Keratinocyte (primary cell): ENCODE measurements around the gene TFDP2.

GRCh38 chr3:141797085-141798031 is 34.1 kb downstream of the GRK7 start:
CAGE:
- cytosol, long polyA minus RNA = no peak
- cytosol, long polyA plus RNA = no peak
- long polyA plus RNA = no peak
- nucleus, long polyA minus RNA = no peak
- nucleus, long polyA plus RNA = no peak

DNA sequence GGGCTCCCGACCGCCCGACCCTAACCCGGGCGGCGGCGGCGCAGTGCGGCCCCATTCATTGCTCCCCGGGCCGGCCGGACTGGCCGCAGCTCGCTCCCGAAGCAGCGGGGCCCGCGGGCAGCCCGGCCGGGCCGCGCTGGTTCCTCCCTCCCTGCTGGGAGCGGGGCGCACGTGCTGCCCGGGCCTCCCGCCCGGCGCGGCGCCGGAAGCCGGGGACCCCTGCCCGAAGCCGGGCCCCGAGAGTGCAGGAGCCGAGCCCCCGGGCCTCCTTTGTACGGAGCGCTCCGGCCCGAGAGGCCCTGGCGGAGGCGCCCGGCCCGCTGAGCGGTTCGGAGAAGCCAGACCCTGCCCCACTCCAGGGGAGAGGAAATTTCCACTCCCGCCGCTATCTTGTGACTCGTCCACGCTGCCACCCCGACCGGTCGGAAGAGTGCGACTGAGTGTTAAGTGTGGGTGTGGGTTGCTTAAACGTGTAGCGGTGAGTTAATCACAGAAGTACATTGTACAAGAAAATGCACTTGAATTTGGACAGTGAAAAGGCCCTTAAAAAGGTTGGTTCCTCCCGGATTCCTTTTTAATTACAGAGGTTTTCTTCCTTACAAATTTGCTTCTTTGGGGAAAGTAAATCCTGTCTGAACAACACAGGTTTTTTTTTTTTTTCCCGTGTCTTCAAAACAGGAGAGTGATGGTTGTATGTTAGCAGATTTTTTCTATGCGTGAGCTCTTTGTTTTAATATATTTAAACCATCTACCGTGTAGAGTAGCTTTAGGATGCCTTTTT is 759 bp downstream of the ATP1B3 start:
CAGE:
- cytosol, long polyA minus RNA = no peak
- cytosol, long polyA plus RNA = no peak
- long polyA plus RNA = no peak
- nucleus, long polyA minus RNA = no peak
- nucleus, long polyA plus RNA = no peak

DNA sequence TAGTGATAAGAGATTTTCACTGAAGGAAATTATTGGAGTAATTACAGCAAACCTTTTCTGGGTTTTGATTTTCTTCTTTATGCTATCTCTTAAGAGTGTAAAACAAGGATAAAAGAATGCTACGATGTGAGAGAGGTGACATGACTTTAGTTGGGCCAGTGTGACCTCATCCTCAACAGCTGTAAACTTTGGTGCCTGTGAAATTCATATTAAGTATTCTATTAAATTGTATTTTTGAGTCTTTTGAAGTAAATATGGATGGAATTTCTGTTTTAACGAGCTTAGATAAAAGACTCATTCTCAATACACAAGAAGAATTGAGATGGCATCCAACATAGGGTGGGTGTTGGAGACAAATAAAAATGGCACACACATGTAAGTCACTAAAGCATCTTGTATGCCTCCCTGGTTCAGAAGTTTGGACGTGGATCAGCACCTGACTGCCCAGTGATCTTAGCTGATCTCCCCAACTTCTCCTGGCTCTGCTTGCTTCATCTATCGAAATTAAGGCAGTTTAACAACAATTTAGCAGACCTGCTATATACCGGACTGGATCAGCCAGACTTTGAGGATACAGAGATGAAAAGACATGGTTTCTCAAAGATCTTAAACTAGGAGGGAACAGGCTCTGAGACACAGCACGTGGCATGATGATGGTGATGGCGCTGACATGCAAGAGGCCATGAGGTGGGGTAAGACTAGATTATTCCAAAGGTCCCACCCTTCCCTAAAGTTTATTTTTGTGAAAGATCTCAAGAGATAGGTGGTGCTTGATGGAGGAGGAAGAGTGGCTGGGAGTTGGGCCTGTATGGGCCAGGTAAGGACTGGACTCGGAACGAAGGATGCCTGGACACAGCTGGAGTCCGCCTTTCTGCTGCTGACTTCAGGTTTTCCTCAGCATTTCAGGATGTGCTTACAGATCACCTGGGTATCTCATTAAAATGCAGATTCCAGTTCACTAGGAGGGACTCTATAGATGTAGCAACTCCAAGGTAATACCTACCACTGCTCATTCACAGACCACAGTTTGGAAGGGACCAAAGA is 51.1 kb downstream of the ATP1B3 start:
CAGE:
- cytosol, long polyA minus RNA = no peak
- cytosol, long polyA plus RNA = no peak
- long polyA plus RNA = no peak
- nucleus, long polyA minus RNA = no peak
- nucleus, long polyA plus RNA = no peak

DNA sequence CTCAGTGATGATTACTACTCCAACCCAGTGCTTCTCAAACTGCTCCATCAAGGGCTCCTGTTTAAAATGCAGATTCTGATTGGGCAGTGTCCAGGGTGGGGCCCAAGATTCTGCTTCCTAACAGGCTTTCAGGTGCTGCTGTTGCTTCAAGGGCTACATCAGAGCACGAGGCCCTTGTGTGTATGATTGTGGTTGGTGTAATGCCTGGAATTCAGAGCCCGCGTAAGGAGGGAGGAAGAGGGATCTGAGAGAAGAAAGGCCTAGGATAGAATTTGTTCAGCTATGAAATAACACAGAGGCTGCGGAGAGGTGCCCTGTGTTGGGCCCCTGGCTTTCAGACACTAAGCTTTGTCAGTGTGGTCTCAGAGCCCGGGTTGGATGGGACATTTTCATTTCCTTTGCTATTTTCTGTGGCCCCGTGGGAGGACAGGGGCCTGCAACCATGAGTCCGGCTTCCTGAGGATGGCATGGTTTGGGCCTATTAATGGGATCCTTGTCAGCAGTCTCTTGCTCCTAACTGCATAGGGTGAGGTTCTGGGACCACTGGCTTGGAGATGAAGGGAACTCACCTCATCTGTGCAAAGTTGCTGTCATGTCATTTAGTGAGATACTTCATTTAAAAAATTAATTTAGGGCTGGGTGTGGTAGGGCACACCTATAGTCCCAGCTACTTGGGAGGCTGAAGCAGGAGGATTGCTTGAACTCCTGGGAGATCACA is 53.1 kb downstream of the ATP1B3 start:
CAGE:
- cytosol, long polyA minus RNA = no peak
- cytosol, long polyA plus RNA = no peak
- long polyA plus RNA = no peak
- nucleus, long polyA minus RNA = no peak
- nucleus, long polyA plus RNA = no peak

DNA sequence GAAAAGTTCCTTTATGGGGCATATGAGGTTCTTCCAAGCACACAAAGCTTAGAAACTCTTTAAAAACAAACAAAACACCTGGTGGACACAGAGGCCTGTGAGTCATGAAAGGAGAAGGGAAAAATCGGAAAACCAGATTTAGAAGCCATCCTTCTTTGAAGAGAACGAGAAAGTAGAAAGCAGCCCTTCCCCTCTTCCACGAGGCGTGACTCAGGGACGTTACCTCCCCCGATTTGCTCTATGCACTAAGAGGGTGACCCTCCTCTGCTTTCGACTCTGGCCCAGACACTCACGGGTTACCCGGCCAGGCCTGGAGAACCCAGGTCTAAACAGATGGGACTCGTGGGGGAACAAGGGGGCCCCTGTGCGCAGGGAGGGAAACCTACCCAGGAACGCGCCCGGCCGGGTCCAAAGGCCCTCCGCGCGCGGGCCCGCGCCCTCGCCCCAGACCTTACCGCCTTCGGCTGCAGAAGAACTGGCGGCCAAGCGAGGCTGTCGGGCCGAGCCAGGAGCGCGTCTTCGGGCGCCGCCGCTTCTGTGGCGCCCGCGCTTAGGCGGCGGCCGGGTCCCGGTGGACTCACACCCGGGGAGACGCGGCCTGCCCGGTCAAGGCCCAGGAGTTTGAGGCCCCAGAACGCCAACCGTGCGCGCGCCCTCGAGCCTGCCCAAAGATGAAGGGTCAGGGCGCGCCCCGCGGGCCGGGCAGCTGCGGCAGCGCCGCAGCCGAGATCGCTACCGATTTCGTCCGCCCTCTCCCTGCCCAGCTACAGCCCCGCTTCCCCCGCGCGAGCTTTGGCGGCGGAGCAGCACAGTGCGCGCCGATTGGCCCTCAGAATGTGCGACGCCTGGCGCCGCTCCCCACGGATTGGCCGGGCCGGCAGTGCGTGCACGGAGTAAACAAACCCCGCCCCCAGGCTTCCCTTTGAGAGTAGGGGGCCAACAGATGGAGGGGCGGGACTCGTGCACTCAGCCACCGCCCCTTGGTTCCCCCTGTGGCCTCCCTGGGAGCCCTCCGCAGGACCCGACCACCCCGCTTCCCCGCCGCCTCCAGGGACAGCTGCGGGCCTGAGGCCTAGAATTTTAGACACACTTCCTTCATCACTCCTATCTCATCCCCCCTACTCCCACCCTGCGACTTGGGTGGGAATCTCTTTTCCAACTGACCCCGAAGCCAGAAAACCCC is at the start of gene TFDP2:
TSS of gene TFDP2 (minus strand) at position 817 of the 1,183 bp plus-strand sequence.
CAGE:
- cytosol, long polyA minus RNA = start-site peak on the minus strand centred at position 782 of the sequence, 32 bp wide, 17 reads
- cytosol, long polyA plus RNA = start-site peak on the minus strand centred at position 638 of the sequence, 358 bp wide, 84 and 34 reads in 2 replicates
- long polyA plus RNA = start-site peak on the minus strand centred at position 771 of the sequence, 36 bp wide, 181 and 118 reads in 2 replicates
- nucleus, long polyA minus RNA = start-site peak on the minus strand centred at position 768 of the sequence, 53 bp wide, 20 reads
- nucleus, long polyA plus RNA = start-site peak on the minus strand centred at position 770 of the sequence, 124 bp wide, 34 and 51 reads in 2 replicates

DNA sequence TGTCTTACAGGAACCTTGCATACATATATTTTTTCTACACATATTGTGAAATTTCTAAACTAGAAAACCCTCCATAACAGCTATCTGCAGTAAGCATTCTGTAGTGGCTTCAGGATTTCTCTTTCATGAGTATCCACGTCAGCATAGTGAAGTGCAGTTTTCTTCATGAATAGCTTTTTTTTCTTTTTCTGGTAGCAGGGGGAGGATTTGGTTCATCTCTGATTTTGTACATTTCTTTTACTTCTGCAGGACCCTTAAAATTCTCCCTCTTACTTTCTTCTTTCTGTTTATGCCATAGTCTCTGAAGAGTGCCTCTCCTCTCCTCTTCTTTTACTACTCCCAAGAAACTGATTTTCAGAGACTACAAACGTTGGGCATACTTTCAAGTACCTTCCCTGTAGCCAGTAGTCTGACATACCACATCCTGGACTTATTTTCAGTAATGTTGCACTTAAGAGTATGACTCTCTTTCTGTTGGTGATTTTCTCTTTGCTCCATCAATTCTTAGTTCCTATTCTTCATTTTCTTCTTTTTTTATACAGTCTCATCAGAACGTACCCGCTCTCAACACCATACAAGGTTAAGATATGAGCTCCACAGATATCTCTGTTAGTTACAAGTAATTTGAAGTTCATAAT is 48.0 kb downstream of the ATR start:
CAGE:
- cytosol, long polyA minus RNA = no peak
- cytosol, long polyA plus RNA = no peak
- long polyA plus RNA = no peak
- nucleus, long polyA minus RNA = start-site peak on the minus strand centred at position 245 of the sequence, 894 bp wide, 35 reads
- nucleus, long polyA plus RNA = no peak

GRCh38 chr3:142619029-142619450 is 22.8 kb downstream of the PLS1 start:
CAGE:
- cytosol, long polyA minus RNA = no peak
- cytosol, long polyA plus RNA = no peak
- long polyA plus RNA = no peak
- nucleus, long polyA minus RNA = no peak
- nucleus, long polyA plus RNA = no peak

DNA sequence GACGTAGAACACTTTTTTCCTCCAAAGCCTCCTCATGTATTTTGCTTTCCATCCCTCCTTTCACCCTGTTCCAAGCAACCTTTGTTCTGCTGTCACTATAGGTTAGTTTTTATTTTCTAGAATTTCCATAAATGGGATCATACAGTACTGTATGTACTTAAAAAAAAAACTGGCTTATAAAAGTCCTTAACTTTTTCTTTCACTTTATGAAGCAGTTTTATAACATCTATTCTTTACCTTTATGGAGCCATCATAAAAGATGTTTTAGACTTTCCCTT is 26.1 kb downstream of the PLS1 start:
CAGE:
- cytosol, long polyA minus RNA = no peak
- cytosol, long polyA plus RNA = no peak
- long polyA plus RNA = no peak
- nucleus, long polyA minus RNA = no peak
- nucleus, long polyA plus RNA = no peak

DNA sequence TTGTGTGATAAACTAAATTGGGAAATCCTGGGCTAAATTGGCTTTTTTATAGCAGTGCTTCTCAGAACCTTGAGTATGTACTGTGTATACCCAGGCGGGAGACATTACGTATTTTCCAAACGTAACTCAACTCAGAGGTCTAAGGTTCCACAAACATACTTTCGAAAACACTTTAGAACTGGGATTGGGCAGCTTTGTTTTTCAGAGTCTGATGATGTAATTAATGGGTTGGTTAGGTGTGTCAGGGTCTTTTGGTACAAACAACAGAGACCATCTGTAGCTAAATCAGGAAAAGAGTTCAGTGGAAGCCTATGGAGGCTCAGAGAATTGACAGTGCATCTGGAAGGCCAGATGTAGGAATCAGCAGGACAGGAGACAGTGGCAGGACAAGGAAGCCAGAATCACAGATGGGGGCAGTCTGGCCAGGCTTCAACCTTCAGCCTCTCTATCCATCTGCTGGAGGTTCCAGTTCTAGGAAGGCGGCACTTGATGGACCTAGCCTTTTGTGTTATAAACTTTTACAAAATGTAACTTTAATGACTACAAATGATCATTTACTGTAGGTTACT is 53.4 kb upstream of the CHST2 start:
CAGE:
- cytosol, long polyA minus RNA = no peak
- cytosol, long polyA plus RNA = no peak
- long polyA plus RNA = no peak
- nucleus, long polyA minus RNA = no peak
- nucleus, long polyA plus RNA = no peak

CAGE:
- cytosol, long polyA minus RNA = no peak
- cytosol, long polyA plus RNA = no peak
- long polyA plus RNA = no peak
- nucleus, long polyA minus RNA = no peak
- nucleus, long polyA plus RNA = no peak
Measured at GRCh38 chr3:143151332-143151705, 31.7 kb downstream of the CHST2 start.

DNA sequence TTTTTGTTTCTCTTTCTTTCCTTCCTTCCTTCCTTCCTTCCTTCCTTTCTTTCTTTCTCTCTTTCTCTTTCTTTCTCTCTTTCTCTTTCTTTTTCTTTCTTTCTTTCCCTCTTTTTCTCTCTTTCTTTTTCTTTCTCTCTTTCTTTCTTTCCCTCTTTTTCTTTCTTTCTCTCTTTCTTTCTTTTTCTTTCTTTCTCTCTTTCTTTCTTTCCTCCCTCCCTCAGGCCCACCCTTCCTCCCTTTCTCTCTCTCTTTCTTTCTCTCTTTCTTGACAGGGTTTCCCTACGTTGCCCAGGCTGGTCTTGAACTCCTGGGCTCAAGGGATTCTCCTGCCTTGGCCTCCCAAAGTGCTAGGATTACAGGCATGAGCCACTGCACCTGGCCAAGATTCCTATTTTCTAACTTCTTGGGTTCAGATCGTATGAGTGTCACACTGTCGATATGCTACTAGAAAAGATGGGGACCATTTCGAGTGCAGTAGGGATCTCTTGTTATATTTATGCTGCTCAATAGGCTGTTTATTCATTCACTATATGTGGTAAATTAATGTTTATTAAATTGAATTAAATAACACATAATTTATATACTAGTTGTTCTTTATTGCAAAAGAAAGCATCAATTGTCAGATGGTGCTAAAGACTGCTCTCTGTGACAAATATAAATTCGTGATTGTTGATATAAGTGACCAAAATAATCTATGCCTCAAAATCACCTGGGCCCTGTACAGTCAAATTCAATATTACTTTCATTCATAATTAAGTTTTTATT is 83.1 kb downstream of the SLC9A9 start:
CAGE:
- cytosol, long polyA minus RNA = no peak
- cytosol, long polyA plus RNA = no peak
- long polyA plus RNA = no peak
- nucleus, long polyA minus RNA = no peak
- nucleus, long polyA plus RNA = no peak

CAGE:
- cytosol, long polyA minus RNA = no peak
- cytosol, long polyA plus RNA = no peak
- long polyA plus RNA = no peak
- nucleus, long polyA minus RNA = no peak
- nucleus, long polyA plus RNA = no peak
Measured at GRCh38 chr3:143824257-143824822, 23.9 kb downstream of the SLC9A9 start.

DNA sequence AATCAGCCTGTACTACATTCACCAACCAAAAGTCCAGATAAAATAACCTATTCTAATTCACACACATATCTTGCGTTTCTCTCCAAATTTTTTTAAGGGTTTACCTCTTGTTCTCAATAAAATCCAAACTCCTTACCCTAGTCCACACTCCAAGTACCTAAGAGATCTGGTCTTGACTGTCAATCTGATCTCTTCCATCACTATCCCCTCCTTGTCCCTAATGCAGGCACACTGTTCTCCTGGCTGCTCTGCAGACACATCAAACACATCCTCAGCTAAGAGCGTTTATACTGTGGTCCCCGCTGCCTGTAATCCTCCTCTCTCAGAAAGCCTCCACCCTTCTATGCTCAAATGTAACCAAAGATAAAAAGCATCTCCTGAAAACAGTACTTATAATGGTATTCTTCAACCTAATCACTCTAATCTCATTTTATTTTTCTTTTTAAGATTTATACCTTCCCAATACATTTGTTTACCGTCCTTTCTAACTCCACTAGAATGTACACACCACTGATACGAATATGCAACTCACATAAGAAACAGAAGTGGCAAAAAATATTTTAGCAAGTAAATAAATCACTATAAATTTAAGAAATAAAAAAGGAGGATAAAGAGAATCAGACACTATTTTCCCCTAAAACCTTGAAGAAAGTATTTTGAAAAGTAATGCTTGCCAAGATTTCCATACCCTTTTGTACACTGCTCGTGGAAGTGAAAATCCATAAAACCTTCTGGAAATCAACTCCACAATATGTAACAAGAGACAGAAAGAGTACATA is 17.1 kb downstream of the PLOD2 start:
CAGE:
- cytosol, long polyA minus RNA = no peak
- cytosol, long polyA plus RNA = no peak
- long polyA plus RNA = no peak
- nucleus, long polyA minus RNA = no peak
- nucleus, long polyA plus RNA = no peak

DNA sequence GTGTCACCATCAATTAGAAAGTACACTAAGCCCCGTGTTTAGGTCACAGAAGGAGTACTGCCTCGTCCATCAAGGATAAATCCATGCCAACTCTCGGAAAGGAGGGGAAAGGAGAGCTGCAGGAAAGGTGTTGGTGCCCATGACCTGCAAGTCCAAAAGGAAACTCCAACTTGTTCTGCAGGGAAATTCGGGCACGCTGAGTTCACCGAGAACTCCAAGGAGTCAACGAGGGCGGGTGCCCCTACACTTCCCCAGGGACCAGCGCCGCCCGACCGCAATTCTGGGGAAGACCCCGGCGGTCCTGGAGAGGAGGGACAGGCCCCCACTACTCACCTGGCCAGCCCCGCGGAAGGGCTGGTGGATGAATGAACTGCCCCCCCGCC is 537 bp downstream of the PLOD2 start:
CAGE:
- cytosol, long polyA minus RNA = no peak
- cytosol, long polyA plus RNA = no peak
- long polyA plus RNA = no peak
- nucleus, long polyA minus RNA = no peak
- nucleus, long polyA plus RNA = no peak

DNA sequence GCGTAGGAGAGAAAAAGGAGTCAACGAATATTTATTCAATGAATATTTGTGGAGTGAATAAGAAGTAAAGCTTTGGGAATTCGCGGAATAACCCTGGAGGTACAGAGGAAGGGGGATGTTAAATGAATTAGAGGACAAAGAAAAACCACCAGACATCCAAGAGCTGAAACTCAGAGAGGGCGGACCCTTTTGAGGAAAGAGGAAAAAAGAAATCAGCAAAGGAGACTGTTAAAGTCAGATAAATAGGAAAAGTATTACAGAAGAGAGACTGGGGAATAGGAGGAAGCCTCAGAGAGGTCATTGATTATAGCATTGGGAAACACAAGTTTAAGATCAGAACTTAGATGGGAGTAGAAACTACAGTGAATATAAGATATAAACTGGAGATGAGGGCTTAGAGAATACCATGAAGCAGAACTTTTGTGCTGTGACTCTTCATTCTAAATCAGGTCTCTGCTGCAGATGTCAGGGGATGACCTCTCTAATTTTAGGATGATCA is 4.6 kb upstream of the PLOD2 start:
CAGE:
- cytosol, long polyA minus RNA = no peak
- cytosol, long polyA plus RNA = no peak
- long polyA plus RNA = no peak
- nucleus, long polyA minus RNA = no peak
- nucleus, long polyA plus RNA = no peak

CAGE:
- cytosol, long polyA minus RNA = no peak
- cytosol, long polyA plus RNA = no peak
- long polyA plus RNA = no peak
- nucleus, long polyA minus RNA = no peak
- nucleus, long polyA plus RNA = no peak
Measured at GRCh38 chr3:146235198-146235908, 15.6 kb downstream of the PLSCR4 start.

DNA sequence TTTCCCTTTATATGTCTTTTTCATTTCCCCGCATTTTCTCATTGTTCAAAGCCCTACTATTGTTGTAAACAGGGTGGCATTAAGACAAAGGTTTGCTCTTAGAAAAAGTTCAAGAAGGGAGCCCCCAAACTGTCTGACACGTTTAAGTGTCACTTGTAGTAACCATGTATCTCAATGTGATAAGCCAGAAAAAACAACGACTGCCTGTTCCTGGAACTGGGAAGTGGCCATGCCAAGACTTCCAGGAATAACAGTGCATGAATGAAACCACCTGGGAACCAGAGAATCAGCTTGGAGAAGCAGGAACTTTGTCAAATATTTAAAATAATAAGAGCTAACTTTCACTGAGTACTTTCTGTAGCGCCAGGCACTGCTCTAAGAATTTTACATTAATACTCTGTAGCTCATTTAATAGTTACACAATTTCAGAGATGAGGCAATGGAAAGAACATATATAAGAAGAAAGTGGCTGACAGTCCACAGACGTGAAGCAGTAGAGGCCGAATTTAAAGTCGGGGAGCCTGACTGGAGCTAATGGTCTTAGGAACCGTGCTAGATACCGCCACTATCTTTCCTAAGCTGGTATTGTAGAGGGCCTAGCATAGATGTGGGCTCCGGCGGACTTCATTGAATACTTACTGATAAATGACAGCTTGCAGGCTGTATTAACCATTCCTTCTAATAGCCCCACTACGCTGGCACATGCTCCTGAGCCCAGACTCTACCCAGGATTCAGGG is 875 bp downstream of the PLSCR1 start:
CAGE:
- cytosol, long polyA minus RNA = no peak
- cytosol, long polyA plus RNA = no peak
- long polyA plus RNA = no peak
- nucleus, long polyA minus RNA = no peak
- nucleus, long polyA plus RNA = no peak

CAGE:
- cytosol, long polyA minus RNA = no peak
- cytosol, long polyA plus RNA = no peak
- long polyA plus RNA = no peak
- nucleus, long polyA minus RNA = no peak
- nucleus, long polyA plus RNA = no peak
Measured at GRCh38 chr3:147245105-147245519, 161.2 kb downstream of the ZIC4 start.

GRCh38 chr3:147398981-147399664 is 7.2 kb downstream of the ZIC4 start:
CAGE:
- cytosol, long polyA minus RNA = no peak
- cytosol, long polyA plus RNA = no peak
- long polyA plus RNA = no peak
- nucleus, long polyA minus RNA = no peak
- nucleus, long polyA plus RNA = no peak

GRCh38 chr3:147408567-147409068 is 547 bp upstream of the ZIC1 start:
CAGE:
- cytosol, long polyA minus RNA = no peak
- cytosol, long polyA plus RNA = no peak
- long polyA plus RNA = no peak
- nucleus, long polyA minus RNA = no peak
- nucleus, long polyA plus RNA = no peak